Measurements from ENCODE around the gene RGS10.

DNA sequence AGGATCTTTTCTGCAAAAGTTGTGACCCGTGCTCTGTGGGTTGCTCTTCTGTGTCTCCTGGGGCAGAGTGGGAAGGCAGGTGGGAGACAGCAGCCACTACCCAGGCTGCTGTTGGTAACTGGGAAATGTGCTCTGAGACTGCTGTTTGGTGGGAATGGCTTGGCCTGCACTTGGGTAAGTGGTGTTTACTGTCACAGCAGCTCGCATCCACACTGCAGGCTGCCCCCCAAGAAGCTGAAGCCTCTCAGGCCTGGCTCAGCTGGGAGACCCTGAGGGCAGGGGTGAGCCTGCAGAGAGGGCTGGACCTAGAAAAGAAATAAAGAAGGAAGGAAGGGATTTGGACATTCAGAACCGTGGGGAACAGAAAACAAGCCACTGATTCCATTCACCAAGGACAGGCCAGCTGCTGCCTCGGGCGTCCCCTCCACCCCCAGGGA, 121.0 kb downstream of the RGS10 start:
- PRO-cap = no peak

DNA sequence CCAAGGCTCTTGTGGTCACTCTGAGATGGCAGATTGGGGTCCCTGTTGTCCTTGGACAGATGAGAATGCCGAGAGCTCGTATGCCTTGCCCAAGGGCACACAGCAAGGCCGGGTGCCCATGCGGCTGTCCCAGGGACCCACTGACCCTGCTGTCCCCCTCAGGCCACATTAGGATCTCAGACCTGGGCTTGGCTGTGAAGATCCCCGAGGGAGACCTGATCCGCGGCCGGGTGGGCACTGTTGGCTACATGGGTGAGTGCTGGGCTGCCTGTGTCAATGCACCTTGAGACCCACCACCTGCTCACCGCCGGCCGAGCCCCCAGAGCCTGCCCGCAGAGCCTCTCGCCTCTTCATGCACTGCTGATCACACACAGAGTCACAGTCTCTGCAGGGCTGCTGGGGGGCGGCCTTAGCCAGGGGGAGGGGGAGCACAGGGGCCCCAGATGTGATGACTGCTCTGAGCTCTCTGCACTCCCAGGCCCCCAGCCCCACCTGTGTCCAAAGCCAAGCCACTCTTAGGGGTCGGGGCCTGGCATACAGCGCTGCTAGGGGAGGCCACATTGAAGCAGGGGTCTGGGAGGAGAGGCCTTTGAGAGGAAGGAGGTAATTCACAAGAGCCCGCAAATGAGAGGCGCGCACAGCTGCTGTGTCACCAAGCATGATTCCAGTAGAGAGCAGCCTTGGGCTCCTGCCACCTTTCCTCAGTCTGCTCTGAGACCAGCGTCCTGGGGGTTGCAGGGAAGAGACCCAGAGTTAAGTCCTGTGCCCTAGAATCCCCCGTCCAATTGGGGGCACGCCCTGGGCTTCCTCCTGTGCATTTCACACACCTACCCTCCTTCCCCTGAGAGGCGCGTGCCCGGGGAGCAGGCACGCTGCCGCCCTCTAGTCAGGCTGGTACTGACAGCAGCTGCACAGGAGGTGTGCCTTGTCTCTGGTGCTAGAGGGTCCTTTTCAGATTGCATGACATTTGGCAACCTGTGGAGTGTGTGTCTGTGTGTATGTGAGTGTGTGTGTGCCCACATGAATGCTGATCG, 100.4 kb downstream of the RGS10 start:
- PRO-cap = no peak

- PRO-cap = no peak
Observed at GRCh38 chr10:119502182-119502785, 40.2 kb downstream of the RGS10 start.

DNA sequence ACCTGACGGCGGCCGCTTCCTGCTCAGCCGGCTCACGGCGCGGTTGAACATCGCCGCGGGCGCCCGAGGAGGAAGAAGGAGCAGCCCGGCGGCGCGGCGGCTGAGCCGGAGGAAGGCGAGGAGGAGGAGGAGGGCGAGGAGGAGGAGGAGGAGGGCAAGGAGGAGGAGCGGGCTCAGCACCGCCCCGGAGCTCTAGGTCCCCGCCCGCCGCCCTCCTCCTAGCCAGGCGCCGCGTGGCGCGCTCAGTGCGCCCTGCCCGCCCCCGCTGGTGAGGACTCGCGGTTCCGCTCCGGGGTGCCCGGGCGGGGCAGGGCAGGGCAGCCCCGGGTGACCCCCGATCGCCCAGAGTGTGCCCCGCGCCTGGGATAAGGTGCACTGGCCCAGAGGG, at the start of gene RGS10:
TSS of gene RGS10 (minus strand) at position 132 of the 388 bp plus-strand sequence.
- PRO-cap = bidirectional peak, plus-strand start at position 225 of the sequence, minus-strand start at position 117 of the sequence

DNA sequence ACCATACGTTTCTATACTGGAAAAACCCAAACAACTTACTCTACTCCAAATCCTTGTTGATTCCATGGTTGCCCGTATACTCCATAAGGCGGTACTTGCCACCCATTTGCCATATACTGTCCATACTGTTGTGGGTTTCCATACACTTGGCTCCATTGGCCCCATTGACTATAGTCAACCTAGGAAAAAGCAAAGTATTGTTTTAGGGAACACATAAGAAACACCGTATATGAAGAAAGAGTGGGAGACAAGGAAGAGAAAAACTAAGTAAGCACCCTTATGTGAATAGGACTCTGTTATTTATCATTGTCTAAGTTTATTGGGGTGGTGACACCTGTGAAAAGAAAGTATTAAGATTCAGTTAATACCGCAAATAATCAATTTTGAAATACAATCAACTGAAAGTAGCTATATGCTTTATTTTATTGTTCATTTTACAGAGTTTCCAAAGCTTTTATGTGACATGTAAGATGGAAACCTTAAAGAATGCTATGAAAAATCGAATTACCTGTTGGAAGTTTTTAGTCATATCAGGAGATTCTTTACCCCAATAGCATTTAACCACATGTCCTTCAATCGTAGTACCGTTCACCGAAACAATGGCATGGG, 20.1 kb downstream of the TIAL1 start:
- PRO-cap = no peak

GRCh38 chr10:119585260-119586365, 11.2 kb downstream of the TIAL1 start:
- PRO-cap = no peak

GRCh38 chr10:119588028-119588812, 8.5 kb downstream of the TIAL1 start:
- PRO-cap = no peak

GRCh38 chr10:119822910-119823672, 49.6 kb downstream of the MCMBP start:
- PRO-cap = no peak

DNA sequence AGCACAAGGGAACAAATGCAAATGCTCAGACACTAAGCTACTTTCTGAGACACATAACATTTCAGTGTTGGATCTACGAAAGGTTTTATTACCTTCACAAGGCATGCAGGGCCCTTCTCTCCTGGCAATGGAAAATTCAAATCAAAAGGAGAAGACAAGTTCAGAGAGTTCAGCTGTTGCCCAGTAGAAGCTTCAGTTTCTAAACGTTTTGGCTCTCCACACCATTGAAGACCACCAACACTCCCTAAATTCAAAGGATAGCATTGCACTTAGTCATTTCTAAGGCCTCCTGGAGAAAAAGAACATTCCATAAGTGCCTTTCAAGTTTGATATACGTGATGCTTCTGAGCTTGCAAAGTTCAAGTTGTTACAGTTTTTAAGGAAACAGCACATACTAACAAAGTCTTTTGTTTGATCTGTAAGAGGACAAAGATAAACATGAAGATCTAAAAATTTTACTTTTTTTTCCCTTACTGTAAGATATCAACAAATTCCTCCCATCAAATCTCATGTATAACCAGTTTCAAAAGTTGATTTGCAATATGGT, 23.2 kb downstream of the MCMBP start:
- PRO-cap = no peak

- PRO-cap = no peak
Observed at GRCh38 chr10:120906715-120907224, 55.6 kb downstream of the WDR11 start.

DNA sequence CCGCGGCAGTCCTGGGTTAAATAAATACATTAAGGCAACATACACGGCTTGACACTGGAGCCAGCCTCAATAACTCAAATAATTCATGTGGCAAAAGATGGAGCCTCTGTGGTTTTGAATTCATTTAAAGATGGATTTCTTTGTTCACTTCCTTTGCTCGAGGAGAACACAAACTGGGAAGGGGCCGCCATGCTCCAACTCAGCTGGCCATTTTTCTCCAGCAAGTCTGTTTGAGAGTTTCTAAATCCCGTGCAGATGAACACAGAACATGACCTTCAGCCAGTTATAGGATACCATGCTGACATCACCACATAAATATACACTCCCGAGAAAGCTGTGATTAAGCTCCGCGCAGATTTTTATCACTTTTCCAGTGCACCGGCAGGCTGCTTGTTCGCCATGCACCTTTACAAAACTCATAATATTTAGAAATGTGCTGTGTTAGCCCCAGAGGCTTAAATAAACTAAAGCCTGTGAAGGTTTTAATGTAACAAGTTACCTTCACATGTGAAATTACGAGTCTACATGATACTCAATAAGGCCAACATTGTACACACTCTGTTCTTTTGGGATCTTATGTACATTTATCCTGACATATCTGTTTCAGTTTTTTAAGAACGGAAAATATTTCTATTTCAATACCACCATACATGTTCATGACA, 192.4 kb downstream of the WDR11 start:
- PRO-cap = no peak

DNA sequence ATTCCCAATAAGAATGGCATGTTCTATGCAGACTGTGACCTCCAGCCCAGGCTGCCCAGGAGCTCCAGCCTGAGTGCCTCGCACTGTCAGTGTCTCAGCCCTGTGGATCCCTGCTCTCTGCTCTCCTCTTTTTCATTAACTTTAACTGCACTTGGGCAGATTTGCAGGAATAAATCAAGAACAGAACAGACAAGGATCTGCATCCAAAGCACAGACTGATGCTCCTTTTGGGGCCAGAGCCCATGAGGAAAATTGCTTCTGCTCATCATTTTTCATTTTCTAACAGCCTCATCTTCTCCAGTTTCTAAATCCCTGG, 225.7 kb downstream of the WDR11 start:
- PRO-cap = no peak

GRCh38 chr10:121216744-121217247, 365.6 kb downstream of the WDR11 start:
- PRO-cap = no peak

DNA sequence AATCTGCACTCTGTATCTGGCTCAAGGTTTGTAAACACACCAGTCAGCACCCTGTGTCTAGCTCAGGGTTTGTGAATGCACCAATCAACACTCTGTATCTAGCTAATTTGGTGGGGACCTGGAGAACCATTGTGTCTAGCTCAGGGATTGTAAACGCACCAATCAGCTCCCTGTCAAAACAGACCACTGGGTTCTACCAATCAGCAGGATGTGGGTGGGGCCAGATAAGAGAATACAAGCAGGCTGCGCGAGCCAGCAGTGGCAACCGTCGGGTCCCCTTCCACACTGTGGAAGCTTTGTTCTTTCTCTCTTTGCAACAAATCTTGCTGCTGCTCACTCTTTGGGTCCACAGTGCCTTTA, 232.2 kb downstream of the FGFR2 start:
- PRO-cap = no peak

GRCh38 chr10:121485240-121485934, 112.9 kb downstream of the FGFR2 start:
- PRO-cap = no peak

DNA sequence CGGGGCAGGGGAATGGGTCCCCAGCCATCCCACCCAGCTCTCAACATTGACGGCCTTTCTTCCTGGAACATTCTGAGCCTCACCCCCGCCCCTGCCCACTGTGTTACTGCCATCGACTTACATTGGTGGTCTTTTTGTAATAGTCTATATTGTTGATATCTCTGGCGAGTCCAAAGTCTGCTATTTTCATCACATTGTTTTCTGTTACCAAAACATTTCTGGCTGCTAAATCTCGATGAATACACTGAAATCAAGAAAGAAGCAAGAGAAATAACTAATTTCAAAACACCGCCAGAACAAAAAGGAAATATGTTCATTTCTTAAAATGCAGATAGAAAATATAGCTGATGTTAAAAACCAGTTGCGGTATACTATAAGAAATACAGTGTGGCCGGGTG, 110.4 kb downstream of the FGFR2 start:
- PRO-cap = no peak

GRCh38 chr10:121525033-121525761, 73.0 kb downstream of the FGFR2 start:
- PRO-cap = no peak

DNA sequence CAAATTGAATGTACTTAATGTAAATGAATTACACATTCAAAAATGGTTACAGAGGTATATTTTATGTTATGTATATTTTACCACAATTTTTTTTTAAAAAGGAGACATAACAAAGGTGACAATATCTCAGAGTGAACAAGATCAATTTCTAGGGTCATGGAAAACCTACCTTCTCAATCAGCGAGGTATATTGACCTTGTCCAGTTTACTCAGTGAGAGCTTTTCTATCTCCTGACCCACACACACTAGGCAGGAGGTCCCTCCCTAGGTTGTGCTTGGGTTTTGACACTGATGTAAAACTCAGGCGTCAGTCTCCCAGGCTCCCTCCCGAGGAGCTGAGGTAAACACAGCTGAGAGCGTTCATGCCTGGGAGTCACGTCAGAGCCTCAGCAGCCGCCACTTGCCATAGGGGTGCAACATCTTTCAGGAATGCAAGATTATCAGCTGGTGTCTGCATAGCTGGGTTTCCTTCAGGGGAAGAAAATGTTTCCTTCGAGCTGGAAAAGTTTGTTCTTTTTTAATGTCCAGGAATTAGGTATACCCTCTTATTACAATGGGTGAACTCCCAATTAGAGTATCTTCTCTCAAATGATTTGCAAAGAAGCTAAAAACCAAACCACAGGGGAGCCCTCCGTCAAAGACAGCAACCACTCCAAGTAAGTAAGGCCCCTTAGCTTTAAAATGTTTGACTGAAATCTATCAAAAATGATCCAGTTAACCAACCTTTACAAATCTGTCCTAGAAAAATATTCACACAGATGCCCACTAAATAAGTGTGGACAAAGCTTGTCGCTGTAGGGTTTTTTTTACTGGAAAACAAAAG, 70.5 kb downstream of the FGFR2 start:
- PRO-cap = no peak

DNA sequence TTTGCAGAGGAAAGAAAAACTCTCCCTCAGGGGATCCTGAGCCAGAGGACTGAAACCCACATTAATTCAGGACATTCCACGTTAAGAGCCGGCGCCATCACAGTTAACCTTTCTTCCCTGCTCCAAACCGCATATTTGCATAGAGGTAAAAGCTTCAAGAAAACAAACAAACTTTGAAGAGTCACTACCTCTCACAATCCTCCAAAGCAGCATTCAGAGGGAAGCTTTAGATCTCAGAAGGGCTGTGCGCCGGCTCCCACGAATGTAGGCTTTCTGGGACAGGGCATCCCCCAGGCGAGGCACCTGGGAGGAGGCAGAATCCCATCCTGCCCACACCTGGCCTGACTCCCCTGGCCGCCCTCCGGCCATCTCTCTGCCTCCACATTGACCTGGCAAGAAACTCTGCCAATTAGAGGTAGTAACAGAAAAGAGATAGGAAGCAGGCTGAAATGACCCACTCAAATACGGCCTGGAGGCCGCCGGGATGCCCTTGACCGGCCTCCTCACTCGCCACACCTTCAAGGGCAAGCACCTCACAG, 17.5 kb downstream of the FGFR2 start:
- PRO-cap = no peak

GRCh38 chr10:122083235-122084168, 94.5 kb downstream of the TACC2 start:
- PRO-cap = no peak

Data from jejunum (tissue), 1 donor.